Ileum (tissue), 1 donor: ENCODE measurements around the genes FBXO2 and TNFRSF8.

DNA sequence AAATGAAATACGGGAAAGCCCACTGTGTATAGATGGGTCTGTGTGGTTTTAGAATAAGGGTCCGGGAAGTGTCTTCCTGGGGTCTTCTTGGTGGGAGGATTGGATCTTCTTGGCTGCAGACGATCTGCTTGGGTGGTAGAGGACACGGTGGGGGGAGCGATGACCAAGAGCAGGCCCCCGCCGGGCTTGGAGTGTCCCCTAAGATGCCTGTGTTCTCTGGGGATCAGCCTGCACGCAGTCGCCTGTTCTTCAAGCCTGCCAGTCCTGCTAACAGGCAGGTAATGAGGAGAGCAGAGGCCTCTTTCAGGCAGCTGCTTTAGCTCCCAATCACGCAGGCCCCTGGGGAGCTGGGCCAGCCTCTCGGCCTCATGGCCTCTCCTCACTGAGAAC is 71.3 kb upstream of the CASZ1 start:
- PRO-cap, result no peak

DNA sequence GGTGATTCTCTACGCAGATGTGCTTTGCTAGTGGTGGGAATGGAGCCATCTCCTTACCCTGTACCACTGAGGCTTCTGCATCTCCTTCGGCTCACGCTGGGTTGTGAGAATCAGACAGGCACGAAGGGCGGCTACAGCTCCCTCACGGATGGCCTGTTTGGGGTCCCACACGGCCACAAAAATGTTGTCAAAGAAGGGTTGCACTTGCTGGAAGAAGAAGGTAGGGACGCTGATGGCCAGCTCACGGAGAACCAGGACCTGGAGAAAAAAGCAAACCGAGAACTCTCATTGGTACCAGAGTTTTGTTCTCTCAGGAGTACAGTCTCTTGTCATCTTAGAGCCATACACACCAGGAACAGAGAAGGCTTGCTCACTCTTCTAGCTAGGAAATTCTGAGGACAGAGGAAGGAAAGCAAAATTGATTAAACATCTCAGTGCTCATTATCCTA is 6.4 kb downstream of the MTOR start:
- PRO-cap, result no peak

GRCh38 chr1:11353201-11353657 is 80.2 kb downstream of the UBIAD1 start:
- PRO-cap, result no peak

DNA sequence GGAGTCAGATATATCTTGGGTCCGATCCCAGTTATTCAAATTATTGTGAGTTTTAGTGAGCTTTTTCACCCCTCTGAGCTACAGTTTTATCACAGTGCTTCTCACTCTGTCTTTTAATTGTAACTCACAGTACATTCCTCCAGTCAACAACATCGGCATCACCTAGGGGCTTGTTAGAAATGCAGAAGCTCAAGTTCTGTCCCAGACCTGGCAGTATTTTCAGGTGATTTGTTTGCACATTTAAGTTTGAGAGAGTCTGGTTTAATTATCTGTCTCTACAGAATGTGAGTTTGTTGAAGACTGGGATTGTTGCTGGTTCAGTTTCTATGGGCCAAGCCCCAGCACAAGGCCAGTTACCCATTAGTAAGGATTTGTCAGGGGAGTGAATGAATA is 26.0 kb downstream of the DISP3 start:
- PRO-cap, result no peak

- PRO-cap, result bidirectional peak, plus-strand start at chr1:11654392, minus-strand start at chr1:11654429; bidirectional peak, plus-strand start at chr1:11654888, minus-strand start at chr1:11654733
Measured at GRCh38 chr1:11654071-11655195, at the start of gene FBXO2. FBXO2 (minus strand) TSS chr1:11654429.

DNA sequence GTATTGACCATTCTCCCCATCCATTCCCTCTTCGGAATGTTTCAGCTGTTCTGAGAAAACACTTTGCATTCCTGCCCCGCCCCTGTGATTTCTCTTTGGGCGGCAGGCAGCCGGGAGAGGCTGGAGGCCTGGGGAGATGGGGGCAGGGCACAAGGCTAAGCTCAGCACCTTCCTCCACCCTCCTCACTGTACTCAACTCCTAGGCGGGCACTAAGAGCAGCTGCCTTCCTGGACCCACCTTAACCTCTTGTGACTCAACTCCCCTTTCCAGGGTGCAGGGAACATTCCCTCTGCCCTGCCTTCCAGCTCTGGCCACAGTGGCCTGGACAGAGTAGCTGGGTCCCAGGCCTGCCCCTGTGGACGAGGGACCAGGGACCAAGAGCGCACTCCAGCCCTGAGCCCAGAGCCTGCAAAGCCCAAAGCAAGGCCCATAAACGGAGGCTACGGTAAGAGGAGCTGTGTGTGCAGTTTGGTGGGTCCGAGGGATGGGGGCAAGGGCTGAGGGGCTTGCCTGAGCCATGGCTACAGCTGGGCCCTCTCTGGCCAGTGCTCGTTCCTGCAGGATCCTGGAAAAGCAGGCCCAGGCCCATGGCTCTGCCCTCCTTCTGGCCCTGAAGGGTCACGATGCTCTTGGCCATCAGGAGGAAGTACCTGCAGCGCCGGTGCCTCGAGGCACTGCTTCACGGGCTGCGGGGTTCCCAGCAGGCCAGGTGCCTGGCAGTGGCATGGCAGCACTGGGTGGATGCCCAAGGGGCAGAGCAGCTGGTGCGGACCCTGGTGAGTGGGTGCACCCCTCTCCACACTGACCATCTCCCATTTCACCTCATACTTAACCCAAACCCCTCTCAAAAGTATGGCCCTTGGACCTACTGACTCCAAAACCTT is 17.9 kb downstream of the MTHFR start:
- PRO-cap, result no peak

GRCh38 chr1:11800644-11801176 is 5.1 kb downstream of the MTHFR start:
- PRO-cap, result no peak

- PRO-cap, result no peak
Measured at GRCh38 chr1:11844662-11845161, 2.9 kb downstream of the NPPA start.

GRCh38 chr1:11882898-11883703 is 24.4 kb upstream of the NPPB start:
- PRO-cap, result no peak

DNA sequence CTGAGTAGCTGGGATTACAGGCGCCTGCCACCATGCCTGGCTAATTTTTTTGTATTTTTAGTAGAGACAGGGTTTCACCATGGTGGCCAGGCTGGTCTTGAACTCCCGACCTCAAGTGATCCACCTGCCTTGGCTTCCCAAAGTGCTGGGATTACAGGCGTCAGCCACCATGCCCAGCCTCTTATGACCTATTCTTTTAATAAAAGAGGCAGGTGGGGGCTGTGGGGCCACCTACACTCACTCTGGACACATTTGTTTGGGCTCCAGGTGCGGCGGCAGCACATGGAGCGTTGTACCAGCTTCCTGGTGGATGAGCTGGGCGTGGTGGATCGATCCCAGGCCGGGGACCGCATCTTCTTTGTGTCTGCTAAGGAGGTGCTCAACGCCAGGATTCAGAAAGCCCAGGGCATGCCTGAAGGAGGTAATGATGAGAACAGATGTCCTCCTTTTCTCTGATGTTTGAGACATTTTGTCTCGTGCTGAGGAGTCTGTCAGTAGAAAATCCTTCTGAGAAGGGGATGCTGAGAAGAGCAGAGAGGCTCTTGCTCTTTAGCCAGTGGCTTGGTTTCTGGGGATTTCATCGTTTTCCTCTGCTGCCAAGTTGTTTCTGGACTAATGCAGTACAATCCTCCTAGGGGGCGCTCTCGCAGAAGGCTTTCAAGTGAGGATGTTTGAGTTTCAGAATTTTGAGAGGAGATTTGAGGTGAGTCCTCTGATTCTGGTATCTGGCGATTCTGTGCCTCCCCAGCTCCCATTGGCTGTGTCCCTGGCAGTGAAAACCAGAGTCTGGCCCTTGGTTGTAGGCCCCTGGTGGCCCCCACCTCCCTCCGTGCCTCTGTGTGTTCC is 17.9 kb upstream of the MIIP start:
- PRO-cap, result no peak

- PRO-cap, result no peak
Measured at GRCh38 chr1:12062873-12064153, at the start of gene TNFRSF8. TNFRSF8 (plus strand) TSS chr1:12063303.

- PRO-cap, result no peak
Measured at GRCh38 chr1:12067675-12068370, 4.7 kb downstream of the TNFRSF8 start.

- PRO-cap, result no peak
Measured at GRCh38 chr1:12079536-12079884, 16.4 kb downstream of the TNFRSF8 start.

DNA sequence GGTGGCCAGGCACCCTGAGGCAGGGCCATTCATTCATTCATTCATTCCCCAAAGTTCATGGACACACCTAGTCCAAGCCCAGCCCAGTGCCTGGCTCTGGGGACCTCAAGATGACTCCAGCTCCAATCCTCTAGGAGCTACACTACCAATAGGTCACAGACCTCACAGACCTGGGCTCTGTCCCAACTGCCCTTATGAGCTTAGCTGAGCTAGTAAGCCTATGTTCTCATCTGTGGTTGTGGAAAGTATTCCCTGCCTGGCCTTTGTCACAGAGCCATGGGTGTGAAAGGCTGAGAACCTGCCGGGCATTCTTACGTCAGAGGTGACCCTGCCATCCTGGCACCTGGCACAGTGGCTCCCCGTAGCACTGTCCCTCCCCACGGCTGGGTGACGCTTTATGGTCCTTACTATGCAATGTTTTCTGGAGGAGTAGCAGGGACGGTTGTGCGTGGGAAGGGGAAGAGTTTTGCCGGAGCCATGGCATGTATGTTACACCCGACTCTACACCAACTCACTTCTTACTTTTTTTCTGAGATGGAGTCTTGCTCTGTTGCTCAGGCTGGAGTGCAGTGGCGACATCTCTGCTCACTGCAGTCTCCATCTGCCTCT is 3.5 kb downstream of the TNFRSF1B start:
- PRO-cap, result bidirectional peak, plus-strand start at position 414 of the sequence, minus-strand start at position 265 of the sequence

GRCh38 chr1:12173380-12174190 is 6.8 kb downstream of the TNFRSF1B start:
- PRO-cap, result bidirectional peak, plus-strand start at chr1:12174009, minus-strand start at chr1:12173831

DNA sequence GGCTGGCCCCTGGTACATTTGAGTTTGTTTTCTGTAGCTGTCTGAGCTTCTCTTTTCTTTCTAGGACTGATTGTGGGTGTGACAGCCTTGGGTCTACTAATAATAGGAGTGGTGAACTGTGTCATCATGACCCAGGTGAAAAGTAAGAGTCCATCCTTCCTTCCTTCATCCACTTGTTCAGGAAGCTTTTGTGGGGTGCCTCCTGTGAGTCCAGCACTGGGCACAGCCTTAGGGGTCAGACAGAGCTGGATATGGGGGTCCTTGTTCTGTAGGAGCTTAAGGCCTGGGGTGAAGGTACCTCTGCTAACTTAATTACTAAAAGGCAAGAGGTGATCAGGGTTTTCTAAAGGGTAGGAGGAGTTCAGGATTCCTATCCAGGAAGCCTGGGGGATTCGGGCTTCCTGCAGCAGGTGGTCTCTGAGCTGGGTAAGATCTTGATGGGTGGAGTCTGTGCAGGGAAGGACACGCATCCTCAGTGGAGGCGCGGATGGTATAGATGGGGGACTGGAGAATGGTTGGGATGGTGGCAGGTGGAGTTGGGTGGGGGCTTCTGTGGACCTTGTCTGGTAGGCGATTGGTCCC is 27.2 kb downstream of the TNFRSF1B start:
- PRO-cap, result no peak

DNA sequence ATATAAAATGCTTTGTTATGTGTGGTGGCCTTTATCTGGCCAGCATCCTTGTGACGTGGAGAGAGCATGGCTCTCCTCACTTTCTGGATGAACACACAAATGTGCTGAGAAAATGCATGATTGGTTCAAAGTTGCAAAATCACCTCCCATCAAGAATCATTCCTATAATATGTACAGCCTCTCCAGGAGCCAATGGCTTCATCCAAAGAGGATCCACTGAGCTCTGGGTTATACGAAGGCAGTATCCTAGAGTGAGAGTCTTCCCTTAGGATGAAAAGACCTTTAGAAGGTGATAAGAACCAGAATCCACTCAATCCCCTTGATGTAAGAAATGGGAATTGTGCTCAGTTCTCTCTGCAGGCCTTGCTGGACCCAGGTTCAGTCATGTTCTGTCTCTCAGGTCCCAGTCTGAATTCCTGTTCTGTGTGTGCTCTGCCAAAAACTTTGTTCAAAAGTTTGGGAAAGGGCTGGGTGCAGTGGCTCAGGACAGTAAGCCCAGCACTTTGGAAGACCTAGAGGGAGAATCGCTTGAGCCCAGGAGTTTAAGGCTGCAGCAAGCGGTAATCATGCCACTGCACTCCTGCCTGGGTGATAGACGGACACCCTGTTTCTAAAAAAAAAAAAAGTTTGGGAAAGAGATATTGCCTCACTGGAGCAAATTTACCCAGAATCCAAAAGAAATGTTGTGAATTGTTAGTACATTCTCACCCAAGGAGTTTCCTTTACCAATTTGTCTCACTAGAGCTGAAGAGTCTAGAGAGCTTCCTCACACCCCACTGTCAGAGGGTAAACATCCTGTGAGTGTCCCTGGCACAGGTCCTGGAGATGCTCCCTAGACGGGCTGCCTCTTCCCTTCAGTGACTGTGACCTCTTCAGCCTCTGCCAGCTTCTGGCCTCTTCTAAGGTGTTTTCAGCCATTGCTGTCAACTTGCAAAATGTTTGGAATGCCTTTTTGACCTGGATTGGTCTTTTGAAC is 159.8 kb downstream of the DHRS3 start:
- PRO-cap, result no peak

DNA sequence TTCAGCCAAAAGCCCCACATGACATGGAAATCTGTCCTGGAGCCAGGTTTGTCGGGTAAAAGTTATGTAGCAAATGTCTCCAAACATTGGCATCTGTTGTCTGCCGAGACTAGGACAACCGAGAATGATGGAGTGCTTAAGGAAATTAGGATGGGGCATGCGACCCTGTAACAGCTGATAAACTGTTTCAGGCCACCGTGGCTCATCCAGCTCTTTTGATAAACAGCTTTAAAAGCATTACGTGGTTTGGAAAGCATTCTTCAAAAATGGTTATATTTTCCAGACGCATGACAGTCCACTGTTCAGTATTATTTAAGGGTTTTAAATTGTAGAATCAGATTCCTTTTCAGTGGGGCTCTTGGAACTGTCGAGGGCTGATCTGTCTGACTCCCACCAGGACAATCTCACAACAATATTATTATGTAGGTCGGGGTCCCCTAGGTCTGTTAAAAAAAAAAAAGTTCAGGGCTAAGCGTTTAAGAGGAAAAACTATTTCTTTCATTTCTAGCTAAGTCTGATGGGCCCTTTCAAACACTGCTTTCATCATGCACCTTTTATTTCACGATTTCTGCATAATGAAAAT is 143.9 kb downstream of the DHRS3 start:
- PRO-cap, result no peak

GRCh38 chr1:12474855-12475360 is 143.1 kb downstream of the DHRS3 start:
- PRO-cap, result no peak

GRCh38 chr1:12611261-12611981 is 6.6 kb downstream of the DHRS3 start:
- PRO-cap, result no peak